ENCODE measurements around the gene TUBA8.

DNA sequence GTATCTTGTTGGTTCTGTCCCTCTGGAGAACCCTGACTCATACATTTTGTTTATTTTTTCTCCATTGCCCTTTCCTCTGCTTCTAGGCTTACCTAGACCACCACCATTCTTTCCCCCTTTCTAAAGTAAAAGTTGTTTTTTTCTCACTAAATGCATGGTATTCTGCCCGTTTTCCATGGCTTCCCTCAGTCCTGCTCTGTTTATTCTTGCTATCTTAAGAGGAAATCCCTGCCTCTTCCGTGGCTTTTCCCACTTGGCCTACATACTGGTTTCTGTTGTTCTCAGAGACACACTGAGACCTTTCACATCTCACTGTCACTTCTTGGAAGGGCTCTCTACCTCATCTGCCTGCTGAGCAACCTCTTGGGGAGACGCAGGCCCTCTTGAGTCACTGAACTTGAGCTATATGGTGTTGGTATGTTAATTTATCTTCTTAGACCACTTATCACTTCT lies 3668.5 kb upstream of the OR11H1 start:
- RRBS = no CpG with 5 or more reads among the region's 3 CpGs

DNA sequence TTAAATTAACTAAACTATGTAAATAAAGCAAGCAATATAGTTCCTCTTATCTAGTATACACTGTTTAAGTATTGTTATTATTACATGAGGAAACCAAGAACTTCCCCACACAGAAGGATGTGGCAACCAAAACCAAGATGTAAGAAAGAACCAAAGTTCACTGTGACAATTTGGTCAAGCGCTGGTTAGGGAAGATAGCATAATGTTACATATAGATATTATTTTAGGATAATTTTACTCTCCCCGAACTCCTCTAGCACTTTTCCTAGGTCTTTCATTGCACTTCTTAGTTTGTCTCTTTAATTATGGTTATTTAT lies 103.2 kb downstream of the XKR3 start:
- RRBS = no CpG with 5 or more reads among the region's 2 CpGs

GRCh38 chr22:17097474-17098025 lies 12.8 kb downstream of the IL17RA start:
- RRBS = no CpG with 5 or more reads among the region's 9 CpGs

DNA sequence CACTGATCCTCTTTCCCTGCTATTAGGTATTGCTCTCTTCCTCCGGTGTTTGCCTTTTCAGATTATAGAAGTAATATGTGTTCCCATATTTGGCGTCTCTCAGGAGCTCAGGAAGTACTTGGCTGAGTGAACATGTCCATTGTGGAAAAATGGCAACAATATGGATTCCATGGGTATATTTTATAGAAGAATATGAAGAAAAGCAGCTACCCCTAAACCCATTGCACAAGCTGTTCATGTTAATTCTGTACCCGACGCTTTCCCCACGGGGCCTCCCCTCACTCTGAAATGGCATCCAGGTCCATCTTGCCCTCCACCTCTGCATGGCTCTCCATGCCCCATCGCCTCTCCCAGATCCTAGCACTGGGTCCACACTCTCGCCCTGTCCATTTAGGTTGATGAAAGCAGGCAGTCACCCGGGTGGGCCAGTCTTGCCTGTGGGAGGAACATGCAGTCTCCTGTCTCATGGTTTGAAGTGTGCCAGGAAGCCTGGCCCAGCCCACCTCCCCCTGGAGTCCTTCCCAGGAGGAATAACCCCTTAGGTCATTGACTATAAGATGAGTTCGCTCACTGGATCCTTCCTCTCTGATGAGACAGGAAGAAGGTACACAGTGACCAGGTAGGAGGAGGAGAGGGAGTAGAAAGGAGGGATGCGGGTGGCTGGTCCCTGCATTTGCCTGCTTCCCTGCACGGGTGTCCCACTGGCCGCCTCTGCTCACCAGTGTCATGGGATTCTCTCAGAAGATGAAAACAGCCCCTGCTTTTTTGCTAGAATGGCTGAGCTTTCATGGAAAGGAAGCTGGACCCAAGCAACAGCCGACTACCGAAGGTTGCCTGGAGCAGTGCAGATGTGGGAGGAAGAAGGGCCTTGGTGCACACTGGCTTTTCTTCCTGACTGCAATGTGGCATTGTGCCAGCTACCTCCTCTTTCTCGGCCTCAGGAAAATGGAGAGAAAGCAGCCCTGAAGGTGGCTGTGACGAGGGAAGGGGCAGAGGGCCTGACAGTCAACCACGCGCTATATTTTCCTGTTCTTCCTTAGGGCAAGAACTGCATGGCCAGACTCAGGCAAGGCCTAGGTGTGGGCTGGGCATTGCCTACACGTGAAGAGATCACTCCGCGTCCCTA lies 6.8 kb downstream of the TMEM121B start:
- RRBS = no CpG with 5 or more reads among the region's 21 CpGs

DNA sequence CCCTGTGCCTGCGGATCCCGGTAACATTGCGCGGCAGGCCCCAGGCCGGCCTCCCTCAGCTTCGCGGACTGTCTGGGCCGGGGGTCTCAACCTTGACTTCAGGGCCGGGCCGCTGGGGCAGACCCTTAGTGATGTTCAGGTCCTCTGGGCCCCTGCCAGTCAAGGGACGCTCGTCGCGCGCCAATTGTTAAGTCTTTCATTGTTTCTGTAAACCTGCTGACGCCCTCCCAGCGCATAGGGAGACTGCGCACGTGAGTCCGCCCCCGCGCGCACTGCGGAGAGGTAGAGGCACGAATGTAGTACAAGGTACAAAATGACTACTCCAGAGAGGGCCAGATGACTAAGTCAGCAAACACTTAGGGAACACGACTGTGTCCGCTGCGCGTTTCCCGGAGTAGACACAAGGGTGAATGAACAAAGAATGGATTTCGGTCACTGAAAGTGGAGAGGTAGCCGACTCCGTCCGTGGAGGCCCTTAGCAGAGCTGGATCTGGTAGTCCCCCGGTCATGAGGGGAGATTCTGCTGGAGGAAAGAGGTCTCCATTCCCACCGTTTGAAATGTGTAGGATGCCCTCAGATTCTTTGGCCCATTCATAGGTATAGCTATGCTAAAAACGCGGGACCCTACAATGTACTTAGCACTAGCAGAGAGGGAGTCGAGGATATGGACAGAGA lies 592 bp upstream of the HDHD5 start:
- RRBS = 0% methylated on average over 1 of the region's 39 CpGs

GRCh38 chr22:17198421-17199078 lies 20.7 kb downstream of the ADA2 start:
- RRBS = 16% methylated on average over 8 of the region's 26 CpGs

DNA sequence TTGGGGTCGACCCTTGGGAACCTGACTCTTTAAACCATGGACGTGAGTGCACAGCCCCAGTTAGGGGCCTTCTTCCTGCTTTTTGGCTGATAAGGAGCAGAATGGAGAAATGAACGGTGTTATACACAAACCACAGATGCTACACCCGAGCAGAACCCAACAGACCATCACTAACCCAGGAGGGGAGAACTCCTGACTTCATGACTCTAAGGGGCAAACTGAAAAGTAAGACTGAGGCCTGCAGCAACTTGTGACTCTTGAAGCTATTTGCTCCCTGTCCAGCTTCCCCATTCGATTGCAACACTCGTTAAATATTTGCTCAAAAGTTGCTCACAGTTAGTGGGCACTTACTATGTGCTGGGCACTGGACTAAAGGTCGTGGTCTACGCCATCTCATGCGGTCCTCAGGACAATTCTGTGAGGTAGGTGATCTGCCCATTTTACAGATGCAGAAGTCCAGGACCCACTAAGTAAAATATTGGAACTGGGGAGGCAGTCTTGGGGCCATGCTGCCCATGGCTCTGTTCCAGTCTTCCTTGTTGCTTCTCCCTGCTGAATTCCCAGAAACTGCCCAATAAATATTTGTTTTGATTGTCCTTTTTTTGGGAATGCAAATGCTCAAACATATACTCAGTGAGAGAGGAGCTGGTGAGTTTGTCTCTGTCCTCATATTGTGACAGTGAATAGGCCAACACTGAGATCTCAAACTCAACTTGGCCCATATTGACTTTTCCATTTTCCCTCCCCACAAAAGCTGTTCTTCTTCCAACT lies 9.6 kb upstream of the ADA2 start:
- RRBS = no CpG with 5 or more reads among the region's 9 CpGs

- RRBS = no CpG with 5 or more reads among the region's 6 CpGs
Measured at GRCh38 chr22:17265573-17266041, 46.4 kb upstream of the ADA2 start.

DNA sequence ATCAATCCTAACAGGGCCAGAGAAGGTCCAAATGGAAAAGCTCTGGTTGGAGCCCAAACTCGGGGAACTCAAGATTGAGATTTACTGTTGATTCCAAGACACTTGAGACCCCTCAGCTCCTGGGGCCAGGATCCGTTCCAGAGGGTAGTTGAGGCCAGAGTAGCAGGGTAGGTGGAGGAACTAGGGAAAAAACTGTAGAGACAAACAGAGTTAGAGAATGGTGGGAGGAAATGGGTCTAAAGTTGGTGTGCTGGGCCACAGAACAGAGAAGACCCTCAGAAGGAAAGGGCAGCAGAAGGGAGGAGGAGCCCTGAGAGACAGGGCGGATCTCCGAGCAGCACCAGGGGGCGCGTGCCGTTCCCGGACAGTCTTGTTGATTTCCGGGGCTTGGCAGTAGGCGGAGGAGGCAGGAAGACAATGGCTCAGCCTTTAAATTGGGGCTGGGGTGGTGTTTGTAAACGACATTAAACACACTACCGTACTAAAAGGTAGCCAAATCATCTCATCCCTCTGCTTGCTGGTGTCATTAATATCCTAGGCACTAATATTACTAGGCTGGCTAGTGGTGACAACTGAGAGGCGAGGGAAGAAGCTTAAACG lies 2.4 kb upstream of the CECR2 start:
- RRBS = no CpG with 5 or more reads among the region's 14 CpGs

DNA sequence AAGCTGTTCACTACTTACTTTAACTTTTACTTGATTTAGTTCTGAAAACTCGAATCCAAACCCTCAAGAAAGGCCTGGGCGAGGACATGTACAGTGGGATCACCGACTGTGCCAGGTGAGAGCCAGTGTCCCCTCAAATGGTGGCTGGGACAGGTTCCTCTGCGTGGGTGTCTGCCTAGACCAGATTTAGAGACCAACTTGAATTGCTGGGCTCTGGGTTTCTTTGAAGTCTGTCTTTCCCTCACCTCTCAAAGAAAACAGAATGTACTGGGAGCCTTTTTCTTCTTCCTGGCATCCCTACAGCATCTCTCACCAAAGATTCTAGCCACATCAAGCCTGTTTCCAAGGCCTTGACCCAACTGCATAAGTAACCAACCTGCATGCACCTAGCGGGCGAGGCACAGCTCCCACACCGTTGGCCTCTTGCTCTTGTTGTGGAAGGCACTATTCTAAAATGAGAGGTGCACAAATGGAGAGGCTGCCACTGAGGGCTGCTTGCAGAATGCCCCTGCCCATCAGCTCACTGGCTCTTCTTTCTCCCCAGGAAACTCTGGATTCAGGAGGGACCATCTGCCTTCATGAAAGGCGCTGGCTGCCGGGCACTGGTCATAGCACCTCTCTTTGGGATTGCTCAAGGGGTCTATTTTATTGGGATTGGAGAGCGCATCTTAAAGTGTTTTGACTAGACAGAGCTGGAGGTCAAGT lies 26.4 kb downstream of the SLC25A18 start:
- RRBS = no CpG with 5 or more reads among the region's 10 CpGs

- RRBS = no CpG with 5 or more reads among the region's 12 CpGs
Measured at GRCh38 chr22:17590753-17591563, 27.7 kb downstream of the SLC25A18 start.

DNA sequence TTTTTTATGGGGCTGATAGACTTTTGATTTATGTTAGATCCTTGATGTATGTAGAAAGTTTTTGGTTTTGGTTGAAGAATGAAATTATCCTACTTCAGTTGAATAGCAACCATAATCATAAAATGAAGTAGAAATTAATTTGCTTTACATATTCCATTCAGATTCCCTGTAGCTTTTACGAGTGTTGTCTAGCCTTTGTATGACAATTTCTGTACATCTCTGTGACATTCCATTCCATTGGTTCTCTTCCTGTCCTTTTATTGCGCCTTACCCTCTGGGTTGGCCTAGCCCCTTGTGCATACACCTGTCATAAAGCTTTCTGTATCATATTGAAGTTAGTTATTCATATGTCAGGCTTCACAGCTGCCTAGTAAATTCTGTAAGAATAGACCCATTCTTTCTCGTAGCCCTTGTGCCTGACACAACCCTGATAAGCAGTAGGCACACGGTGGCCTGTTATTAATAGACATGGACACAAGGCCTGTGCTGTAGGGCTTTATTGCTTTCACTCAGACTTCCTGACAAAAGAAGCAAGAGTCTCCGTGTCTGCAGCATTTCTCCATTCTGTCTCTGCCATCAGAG lies 49.6 kb downstream of the BID start:
- RRBS = no CpG with 5 or more reads among the region's 5 CpGs

DNA sequence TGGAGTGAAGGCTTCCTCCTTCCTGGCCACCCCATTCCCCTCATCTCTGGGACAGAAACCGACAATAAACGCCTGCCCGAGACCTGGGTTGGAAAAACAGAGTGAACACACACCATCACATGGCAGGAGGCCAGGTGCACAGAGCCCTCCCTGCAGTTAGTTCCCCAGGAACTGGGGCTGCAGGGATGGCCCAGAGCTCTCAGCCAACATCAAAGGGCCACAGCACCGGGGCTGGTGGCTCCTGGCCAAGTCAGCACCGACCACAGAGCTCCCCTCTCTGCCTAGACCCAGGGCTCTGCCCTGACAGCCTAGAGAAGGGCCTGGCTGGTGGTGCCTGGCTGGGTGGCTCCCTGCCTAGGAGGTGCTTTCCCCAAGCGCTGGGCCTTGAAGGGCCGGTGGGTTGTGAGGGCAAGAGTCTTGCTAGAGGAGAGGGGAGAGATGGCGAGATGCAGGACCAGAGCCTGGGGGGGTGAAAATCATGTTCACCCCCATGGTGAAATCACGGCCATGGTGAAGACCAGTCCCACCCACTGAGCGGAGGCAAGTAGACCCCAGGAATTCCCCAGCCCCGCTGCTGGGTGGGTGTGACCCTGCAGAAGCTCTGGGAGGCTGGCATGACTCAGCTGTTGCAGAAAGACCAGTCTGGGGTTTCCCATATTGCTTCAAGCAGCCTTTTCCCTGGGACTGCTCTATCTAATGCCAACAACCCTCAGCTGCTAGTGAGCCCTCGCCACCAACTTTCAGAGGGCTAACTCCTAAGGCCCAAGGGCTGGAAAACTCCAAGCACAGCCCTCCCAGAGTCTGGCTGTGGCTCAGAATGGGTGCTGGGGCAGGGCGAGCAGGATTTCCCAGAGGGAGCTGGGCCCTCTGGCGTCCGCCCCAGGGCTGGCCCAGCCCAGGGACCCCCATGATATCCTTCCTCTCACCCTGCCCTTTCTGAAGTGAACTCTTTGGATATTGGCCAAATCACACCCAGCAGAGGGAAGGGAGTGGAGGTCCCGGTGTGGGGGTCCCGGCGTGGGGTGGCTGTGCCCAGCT lies 7.3 kb upstream of the BID start:
- RRBS = no CpG with 5 or more reads among the region's 18 CpGs

- RRBS = no CpG with 5 or more reads among the region's 21 CpGs
Measured at GRCh38 chr22:17846478-17847342, 72.4 kb upstream of the BID start.

DNA sequence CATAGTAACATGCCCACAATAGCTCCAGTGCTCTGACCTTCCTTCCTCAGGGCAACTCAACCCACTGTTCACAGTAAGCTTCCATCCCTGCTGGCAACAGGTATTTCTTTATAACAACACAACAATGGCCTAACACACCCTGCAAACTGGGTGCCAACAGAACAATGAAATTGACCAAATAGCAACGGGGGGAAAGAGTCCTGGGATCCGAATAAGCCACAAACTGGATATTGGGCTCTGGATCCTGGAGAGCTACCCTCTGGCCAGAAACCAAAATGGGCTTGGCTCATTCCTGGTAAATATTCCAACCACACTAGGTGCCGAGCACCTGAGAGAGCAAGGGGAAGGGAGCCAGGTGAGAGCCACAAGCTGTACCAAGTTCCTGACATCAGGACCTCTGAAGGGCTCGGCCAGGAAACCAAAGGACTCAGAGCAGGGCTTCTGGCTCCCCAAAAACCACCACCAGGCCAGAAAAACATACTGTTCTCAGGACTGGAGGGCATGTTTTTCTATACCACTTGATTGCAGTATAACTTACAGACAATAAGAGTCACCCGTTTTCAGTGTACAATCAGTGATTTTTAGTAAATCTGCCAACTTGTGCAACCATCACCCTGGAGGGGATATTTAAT lies 99.4 kb downstream of the MICAL3 start:
- RRBS = no CpG with 5 or more reads among the region's 5 CpGs

GRCh38 chr22:17954248-17954914 lies 70.0 kb downstream of the MICAL3 start:
- RRBS = no CpG with 5 or more reads among the region's 12 CpGs

DNA sequence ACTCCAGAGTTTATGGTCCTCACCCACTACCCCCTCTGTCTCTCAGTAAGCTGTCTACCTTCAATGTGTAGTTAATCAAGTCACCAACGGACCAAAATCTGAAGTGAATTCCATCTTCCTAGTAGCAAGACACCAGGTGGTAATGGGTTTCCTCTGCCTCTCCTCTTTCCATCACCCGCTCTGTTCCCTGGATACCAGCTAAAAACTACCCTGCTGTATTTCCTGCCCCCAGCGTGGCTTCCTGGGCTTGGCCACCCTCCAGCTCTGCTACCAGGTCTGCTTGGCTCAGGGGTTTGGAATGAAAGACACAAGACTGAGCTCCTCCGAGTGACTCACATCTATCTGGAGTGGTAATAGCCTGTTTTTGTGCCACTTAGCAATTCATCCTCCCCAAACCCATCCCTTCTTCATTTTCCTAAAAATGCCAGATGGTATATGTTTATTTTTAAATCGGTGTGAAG lies 7.3 kb upstream of the MICAL3 start:
- RRBS = no CpG with 5 or more reads among the region's 5 CpGs

DNA sequence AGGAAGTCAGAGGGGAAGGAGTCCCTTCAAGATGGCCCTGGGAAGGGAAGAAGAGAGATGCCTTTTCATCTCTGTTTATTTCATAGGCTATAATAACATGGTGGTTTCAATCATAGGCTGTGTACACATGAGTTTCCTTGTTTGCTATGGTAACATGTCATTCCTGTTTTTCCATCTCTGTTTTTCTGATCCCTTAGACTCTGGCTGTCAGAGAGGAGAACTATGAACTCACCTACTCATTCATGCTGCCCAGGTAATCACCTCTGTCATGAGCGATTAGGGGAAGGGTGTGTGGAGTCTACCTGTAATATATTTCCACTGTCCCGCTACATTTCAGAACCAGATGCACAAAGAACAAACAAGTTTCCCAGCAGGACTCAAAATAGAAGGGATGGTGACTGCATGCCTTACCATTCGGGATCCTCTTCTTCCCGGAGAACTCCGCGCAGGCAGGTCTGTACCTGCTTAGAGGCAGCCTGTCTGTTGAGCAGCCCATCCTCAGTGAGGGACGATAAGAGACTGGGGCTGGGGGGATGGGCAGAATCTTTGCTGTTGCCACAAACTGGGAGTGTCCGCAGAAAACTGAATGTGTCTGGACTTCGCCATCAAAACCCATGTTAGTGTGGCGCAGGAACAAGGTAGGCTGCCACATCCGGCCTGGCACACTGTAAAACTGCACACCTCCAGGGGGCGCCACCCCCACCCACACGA lies 7.1 kb upstream of the PEX26 start:
- RRBS = no CpG with 5 or more reads among the region's 13 CpGs

GRCh38 chr22:18104575-18105017 lies 6.0 kb upstream of the TUBA8 start:
- RRBS = no CpG with 5 or more reads among the region's 3 CpGs

DNA sequence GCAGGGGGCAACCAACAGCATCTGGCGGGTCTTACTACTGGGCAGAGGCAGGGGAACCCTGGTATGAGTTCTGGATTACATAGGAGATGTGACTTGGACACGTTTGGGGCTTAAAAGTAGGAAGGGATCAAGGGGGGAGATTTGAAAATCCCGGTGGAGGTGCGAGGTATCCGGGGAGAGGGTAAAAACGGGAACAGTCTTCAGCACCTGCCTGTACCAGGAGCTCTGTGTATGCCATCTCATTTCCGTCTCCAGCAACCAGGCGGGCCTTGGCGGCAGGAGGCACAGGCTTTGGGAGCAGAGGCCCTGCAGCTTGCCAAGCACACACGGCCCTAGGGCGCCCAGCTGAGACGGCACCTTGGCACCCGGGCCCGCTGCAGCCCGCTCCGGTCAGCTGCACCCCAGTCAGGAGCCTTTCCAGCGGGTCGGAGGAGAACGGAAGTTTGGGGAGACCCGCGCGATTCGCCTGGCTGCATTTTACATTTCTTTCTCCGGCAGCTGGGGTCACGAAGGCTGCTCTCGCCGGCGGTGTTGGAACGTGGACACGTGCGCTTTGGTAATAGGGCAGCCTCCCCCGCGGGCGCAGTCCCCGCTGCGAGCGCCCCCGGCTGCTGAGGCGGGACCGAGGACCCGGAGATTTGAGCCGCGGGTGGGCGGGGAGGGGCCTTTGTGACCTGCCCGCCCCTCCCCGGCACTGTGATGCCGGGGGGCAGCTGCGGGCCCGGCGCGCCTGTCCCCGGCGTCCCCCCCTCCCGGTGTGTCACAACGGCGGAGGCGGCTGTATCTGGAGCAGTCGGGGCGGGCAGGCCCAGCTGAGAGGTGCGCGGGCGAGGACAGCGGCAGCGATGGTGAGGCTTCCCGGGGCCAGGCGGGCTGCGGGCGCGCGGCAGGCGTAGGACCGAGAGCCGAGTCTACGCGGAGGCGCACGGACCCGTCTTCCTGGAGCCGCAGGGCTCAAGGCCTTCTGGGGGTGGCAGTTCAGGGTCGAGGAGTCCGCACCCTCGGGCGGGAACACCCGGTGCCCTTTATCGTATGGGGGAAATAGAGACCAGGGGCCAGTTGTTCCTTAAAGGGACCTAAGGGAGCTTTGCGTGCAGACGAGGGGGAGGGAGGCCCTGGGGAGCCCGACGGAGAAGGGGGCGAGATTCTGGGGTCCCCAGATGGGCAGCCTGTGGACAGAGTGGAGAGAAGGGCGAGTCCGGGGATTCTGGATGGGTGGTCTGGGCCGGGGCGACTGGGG lies at the start of gene TUBA8:
Gene TUBA8, plus strand, starts transcription at position 789 of the 1,240 bp plus-strand sequence.
- RRBS = 4% methylated on average over 33 of the region's 94 CpGs